ENCODE measurements around a stretch of chr17.

- PRO-cap, result no peak
- RAMPAGE, long total RNA, 3 experiments, result no peak in any of the 3 experiments
Observed at GRCh38 chr17:76493626-76494484, 7.4 kb downstream of the RHBDF2 start.

DNA sequence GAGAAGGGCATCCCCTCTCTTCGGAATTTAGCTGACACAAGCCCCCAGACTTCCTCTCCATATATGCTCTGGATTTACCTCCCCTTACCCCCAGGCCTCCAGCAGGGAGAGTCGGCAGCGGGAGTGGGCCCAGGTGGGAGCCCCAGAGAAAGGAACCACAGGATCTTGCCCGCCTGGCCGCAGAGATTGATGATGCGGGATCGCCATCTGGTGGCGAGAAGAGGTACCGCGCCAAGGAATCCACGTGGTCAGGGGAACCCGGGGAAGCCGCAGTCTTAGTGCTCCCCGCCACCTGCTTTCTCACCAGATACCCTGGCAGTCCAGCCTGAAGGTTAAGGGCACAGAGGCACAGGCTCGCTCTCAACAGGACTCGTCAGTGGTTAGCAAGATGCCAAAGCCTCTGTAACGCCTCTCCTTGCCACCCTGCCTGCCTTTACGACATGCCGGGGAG lies 5.1 kb upstream of the RHBDF2 start:
- PRO-cap, result no peak
- RAMPAGE, long total RNA, 3 experiments, result no peak in any of the 3 experiments

DNA sequence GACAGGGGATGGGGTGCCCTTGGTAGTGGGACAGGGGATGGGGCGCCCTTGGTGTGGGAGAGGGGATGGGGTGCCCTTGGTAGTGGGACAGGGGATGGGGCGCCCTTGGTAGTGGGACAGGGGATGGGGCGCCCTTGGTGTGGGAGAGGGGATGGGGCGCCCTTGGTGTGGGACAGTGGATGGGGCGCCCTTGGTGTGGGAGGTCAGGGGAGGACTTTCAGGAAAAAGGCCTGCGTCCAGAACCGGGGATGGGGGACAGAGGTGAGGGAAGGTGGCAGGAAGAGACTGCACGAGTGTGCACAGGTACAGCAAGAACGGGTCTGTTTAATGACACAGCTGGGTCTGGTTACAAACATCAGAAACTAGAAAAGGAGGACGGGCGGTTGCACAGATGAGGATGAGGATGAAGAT lies 10.5 kb downstream of the CYGB start:
- PRO-cap, result no peak
- RAMPAGE, long total RNA, 3 experiments, result no peak in any of the 3 experiments

- PRO-cap, result no peak
- RAMPAGE, long total RNA, 3 experiments, result no peak in any of the 3 experiments
Observed at GRCh38 chr17:76531268-76531724, 6.2 kb downstream of the CYGB start.

DNA sequence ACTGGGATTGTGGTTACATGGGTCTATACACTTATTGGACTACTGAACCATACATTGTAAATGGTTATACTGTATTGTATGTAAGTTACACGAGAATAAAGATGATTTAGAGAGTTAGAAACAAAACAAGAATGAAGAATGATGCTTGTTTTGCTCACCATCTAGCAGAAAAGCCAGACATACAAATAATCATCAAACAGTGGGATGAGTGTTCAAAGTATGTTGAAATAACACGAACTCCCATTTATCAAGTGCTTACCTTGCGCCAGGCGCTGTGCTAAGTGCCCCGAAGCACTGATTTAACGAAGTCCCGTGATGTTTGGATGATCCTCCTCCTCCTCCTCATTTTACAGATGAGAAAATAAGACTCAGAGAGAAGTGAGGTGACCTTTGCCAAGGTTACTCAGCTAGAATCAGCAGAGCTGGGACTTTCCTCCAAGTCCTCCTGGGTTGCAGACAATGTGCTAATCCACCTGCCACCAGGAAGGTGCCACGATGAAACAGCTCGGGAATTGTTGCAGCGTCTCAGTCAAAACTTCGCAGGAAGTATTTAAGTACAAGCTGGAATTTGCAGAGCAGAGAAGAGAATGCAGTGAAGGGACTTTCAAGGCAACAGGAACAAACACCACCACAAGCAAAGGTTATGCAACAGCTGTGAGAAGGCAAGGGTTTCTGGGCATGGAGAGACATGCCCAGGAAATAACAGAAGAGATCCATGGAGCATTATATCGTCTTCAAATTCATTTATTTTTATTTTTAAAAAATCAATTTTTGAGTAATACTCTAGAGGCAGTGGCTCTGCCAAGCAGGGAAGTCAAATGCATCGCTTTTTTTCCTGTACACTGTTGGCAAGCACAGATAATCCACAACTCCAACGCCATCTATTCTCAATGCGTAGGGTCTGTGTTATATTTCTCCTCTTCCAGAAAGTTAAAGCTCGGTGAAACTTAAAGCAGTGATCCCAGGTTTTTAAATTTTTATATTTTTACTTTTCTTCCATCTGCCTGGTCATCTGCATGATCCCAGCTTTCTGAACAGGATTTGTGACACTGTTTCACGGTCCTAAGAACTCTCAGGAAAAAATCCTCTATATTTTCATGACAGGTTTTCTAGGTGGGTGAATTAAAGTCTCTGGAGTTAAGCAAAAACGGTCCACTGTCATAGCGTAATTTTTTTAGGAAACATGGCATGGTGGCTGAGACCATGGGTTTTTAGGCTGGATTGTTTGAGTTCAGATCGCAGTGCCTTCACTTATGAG lies 11.2 kb downstream of the PRCD start:
- PRO-cap, result no peak
- RAMPAGE, long total RNA, 3 experiments, result no peak in any of the 3 experiments

DNA sequence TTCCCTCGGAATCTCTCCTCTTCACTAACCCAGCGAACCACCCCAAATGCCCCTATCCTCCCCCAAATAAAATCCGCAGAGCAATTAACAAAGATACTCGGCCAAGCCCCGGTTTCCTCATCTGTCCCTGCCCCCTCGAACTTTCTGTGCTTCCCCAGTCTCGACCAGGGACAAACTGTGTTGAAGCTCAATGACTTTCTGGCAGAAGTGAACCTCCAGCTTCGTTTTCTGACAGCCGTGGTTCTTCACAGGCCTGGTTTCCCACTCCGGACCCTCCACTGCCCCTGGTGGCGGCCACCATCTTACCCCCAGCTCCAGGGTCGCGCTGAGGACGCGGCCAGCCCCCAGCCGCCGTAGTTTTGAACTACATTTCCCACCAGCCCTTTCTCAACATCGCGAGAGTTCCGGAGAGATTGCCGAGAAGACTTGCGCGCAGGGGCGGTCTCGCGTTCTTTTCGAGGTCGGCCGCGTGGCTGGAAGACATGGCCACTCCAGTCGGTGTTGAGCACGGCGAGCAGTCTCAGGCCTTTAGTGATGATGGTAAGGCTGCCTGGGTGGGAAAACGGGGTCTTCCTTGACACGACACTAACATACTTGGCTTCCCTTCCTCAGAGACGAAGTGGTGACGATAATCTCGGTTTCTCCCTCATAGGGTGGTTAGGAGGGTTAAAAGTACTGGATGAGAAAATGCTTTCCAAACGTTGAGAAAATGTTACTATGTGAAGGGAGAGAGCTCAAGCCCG lies 17.6 kb downstream of the PRCD start:
- PRO-cap, result bidirectional peak, plus-strand start at position 458 of the sequence, minus-strand start at position 354 of the sequence
- RAMPAGE, long total RNA, 3 experiments, result start-site peak on the plus strand in 3 of 3 experiments, centred at positions 463 to 479 of the sequence, 47 to 537 reads per replicate; start-site peak on the minus strand in 2 of 3 experiments, centred at positions 295 to 345 of the sequence, 7 to 9 reads per replicate

DNA sequence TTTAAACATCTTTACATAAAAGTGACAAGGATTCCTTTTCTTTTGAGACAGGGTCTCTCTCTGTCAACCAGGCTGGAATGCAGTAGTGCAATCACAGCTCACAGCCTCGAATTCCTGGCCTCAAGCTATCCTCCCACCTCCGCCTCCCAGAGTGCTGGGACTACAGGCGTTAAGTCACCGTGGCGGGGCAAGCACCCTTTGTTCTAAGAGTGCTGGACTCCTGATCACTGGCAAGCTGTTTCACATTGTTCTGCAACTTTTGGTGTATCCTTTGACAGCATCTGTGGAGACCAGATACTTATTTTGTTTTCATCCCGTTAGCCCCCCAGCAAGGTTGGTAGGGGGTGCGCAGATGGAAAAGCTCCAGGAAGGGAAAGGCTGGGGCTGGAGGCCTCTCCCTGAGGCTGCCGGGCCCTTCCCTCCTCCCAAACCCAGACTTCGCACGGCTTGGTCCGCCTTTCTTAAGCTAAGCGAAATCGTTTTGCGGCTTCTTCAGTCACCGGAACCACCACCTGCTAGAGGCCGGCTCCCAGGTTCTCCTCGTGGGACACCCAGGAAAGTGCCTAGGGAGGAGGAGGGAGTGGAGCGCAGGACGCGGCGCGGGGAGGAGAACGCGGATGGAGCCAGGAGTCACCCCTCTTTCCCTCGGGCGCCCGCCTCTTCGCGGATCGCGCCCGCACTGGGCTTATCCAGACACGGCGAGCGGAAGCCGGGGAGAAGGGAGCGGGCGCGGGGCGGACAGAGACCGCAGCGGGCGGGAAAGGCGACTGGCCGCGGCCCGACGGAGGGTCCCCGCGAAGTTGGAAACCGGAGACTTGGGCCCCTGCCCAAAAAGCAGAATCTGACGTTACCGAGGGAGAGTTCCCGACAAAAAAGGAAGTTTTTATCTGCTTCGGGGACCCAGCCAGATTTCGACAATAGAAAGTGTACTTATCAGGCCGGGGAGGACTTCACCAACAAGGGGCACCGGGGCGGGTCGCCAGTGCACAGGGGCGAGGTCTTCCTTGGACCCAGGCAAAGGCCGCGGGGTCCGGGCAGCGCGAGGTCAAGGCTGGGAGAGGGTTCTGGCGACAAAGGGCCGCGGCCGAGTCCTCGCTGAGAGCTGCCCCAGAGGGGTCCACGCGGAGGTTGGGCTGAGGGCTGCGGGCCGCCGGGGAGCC lies 826 bp downstream of the ST6GALNAC2 start:
- PRO-cap, result bidirectional peak, plus-strand start at position 715 of the sequence, minus-strand start at position 616 of the sequence
- RAMPAGE, long total RNA, 3 experiments, result start-site peak on the plus strand in 2 of 3 experiments, centred at positions 179 to 244 of the sequence, 9 to 10 reads per replicate

- PRO-cap, result no peak
- RAMPAGE, long total RNA, 3 experiments, result no peak in any of the 3 experiments
Observed at GRCh38 chr17:76734337-76735407, 2.5 kb downstream of the SRSF2 start.

DNA sequence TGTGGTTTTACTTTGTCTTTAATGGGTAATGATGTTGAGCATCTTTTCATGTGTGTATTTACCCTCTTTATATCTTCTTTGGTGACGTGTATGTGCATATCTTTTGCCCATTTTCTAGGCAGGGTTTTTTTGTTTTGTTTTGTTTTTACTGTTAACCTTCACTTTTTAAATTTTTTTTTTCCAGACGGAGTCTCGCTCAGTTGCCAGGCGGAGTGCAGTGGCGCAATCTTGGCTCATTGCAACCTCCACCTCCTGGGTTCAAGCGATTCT lies 35.5 kb downstream of the MFSD11 start:
- PRO-cap, result no peak
- RAMPAGE, long total RNA, 3 experiments, result no peak in any of the 3 experiments

- PRO-cap, result no peak
- RAMPAGE, long total RNA, 3 experiments, result no peak in any of the 3 experiments
Observed at GRCh38 chr17:76958146-76958629, 90.0 kb downstream of the MGAT5B start.

DNA sequence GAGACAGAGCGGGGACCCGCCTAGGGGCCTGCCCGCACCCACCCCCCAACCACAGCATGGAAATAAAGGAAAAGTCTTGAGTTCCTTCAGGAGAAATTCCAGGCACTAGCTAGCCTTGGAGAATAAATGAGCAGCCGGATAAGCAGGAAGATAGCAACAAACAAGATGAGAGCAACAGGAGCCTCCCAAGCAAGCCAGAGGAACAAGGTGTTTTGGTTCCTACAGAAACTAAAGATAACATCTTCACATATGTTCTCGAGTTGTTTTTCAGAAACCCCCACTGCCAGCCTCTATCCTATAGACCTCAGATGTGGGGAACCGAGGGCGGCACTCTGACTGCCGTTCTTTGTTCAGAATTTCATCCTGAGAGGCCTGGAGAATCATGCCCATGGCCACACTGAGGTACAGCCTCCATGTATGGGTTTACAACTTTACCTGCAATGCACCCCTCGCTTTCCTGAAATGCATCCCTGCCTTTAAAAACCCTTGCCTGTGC lies 129.1 kb downstream of the MGAT5B start:
- PRO-cap, result no peak
- RAMPAGE, long total RNA, 3 experiments, result no peak in any of the 3 experiments

GRCh38 chr17:77019806-77020471 lies 120.8 kb upstream of the SEC14L1 start:
- PRO-cap, result unidirectional peak, minus-strand start at chr17:77020225
- RAMPAGE, long total RNA, 3 experiments, result no peak in any of the 3 experiments

DNA sequence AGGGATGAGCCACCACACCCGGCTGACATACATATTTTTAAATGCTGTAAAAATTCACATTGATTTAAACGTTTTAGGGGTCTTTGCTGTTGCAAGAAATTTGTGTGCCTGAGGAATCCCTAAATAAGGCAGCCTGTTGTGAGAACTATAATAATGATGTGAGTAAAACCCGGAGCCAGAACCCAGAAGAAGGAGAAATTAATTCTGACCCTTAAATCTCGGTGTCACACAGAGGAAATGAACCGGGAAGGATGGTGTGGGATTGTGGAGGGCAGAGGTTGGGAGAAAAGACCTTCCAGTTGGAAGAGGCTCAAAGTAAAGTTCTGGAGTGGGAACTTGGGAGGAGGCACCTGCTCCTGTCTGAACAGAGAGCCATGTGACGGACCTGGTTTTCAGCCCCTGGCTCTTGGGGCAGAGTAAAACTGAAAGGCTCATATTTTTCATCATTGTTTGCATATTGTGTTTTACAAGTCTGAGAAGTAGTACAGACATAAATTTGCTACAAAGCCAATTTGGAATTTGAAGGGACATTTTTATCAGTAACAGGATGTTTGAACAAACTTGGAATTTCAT lies 24.5 kb upstream of the SEC14L1 start:
- PRO-cap, result no peak
- RAMPAGE, long total RNA, 3 experiments, result no peak in any of the 3 experiments

DNA sequence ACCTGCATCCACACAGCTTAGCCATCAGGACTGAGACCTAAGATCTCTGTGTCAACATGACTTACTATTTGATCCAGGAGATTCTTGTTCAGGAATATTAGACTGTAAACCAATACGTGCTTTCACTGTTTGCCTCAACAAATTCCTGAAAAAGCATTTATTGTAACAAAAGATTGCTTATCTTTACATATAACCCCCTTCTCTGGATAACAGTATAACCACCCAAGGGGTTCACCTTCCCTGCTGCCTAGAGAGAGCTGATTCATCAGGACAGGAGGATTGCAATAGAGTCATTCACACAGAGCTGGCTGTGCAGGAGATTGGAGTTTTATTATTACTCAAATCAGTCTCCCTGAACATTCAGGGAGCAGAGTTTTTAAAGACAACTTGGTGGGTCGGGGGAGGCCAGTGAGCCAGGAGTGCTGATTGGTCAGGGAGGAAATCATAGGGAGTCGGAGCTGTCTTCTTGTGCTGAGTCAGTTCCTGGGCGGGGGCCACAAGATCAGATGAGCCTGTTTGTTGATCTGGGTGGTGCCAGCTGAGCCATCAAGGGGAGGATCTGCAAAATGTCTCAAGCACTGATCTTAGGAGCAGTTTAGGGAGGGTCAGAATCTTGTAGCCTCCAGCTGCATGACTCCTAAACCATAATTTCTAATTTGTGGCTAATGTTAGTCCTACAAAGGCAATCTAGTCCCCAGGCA lies 3.0 kb upstream of the SEC14L1 start:
- PRO-cap, result no peak
- RAMPAGE, long total RNA, 3 experiments, result no peak in any of the 3 experiments

- PRO-cap, result no peak
- RAMPAGE, long total RNA, 3 experiments, result no peak in any of the 3 experiments
Observed at GRCh38 chr17:77139791-77140195, 976 bp upstream of the SEC14L1 start.

DNA sequence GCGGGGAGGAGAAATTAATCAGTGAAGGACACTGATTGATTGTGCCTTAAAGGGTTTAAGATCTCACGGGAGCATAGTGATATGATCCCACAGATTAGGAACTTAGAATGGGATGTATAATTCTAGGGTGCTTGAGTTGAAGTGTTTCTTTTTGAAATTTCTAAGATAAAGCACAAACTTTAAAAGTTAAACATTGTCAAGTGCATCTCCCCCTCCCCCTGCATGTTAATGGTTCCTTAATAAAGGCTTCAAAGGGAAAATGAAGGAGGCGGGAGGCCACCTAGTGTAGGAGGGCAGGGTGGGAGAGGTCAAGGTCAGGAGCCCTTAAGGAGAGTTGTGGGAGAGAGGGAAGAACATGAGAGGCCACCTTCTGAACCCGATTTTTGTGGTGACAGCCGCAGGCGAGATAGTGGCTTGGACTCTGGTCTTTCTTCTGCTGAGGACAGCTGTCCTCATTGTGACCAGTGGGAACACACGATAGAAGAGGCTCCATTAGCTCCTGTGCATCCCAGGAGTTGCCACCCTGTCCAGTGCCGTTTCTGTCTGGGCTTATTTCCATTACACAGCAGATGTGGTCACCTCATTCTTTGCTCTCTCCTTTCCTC lies 7.3 kb downstream of the SEC14L1 start:
- PRO-cap, result no peak
- RAMPAGE, long total RNA, 3 experiments, result no peak in any of the 3 experiments

DNA sequence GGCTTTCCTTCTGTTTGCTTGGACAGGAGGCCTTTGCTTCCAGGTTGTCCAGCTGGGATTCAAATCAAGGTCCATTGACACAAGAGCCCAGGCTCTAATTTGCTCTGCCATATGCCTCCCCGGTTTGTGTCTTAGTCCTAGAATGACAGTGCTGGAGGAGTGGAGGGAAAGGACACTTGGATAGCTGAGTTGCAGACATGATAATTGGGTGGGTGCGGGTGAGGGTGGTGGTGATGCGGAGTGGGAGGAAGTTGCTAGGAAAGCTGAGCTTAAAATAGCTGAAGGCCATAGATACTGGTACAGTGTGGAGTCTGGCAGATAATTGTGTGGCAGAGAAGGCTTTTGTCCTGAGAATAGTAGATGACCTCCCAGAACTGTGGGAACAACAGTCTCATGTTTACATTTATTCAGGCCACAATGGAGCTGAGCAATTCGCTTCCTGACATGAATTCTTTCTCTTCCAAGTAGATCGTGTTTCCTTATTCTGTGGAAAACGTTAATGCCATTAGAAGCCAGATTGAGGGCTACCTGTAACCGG lies 23.8 kb downstream of the SEC14L1 start:
- PRO-cap, result no peak
- RAMPAGE, long total RNA, 3 experiments, result no peak in any of the 3 experiments

DNA sequence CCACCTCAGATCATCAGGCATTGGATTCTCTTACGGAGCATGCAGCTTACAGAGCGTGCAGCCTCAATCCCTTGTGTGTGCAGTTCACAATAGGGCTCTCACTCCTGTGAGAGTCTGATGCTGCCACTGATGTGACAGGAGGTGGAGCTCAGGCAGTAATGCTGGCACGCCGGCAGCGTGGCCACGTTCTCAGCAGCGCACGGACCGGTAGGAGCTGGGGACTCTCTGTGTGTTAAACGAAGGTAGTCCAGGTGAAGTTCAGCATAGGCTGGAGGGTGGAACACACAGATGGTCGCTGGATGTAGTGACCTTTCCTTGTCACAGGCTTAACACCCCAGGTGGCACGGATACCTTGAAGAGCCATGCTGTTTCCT lies 37.8 kb downstream of the SEC14L1 start:
- PRO-cap, result no peak
- RAMPAGE, long total RNA, 3 experiments, result no peak in any of the 3 experiments

DNA sequence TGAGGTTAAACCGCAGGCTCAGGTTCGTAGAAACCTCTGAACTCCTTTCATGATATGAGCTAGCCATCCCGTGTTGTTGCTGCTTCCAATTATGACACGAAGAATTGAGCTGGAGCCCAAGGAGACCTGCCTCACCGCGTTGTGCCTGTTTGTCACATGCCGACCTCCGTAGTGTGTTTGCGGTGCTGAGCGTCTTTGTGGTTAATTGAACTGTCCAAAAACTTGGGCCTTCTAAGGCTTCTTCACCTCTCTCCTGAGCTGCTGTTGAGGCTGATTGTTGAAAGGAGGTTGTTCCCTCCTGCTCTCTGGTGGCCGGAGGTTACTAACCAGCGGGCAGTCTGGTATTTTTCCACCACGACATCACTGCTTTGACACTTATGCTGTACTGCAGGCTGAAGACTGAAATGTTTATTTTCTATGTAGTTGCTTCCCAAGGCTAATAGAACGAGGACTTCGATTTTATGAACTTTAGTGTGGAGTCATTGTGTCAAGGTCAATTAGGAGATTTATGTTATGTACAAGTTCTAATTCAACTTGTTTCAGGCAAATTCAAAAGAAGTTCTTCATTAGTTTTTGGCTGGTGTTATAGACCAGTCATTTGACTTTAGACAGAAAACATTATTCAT lies 67.6 kb downstream of the SEC14L1 start:
- PRO-cap, result no peak
- RAMPAGE, long total RNA, 3 experiments, result no peak in any of the 3 experiments

DNA sequence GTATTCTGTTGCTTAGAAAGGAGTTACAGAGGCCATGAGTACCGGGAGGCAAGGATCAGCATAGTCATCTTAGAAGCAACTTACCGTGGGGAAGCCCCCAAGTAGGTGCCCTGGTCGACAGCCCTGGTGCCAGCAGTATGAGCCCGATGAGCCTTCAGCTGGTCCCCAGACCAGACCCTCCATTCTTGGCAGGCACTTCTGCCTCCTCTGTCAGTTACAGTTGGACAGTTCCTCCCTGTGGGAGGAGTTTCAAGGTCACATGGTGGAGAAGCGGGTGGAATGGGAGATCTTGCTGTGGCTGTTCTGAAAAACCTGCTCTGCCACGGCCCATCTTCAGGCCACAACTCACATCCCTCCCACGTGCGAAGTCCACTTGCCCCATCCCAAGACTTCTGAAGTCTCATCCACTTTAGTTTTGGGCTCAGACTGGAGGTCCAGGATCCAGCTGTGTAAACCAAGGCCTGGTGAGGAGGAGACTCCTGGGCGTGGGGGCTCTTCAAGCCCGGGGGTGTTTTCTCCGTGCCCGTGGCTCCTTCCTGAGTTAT lies 7.1 kb upstream of the SEPTIN9 start:
- PRO-cap, result no peak
- RAMPAGE, long total RNA, 3 experiments, result no peak in any of the 3 experiments